ENCODE data around the gene IWS1.

DNA sequence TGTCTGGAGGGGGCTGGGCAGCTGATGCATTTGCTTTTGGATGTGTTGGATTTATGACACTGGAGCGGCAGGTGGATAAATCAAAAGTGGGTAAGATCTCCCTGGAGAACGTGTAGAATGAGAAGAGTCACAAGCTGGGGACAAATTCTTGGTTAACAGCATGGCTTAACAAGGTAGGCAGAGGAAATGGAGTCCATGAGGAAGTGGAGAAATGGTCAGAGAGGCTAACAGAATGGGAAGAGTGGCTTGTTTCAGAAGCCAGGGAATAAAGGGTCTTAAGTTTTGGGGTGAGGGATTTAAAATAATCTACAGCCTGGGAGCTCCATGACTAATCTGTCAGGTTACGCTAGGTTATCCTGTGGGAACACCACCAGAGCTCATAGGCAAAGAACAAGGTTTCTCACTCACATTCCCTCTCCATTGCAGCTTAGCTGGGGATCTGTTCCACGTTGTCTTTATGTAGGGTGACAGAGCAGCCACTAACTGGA, 12.8 kb downstream of the TSN start:
- RRBS, result no CpG with 5 or more reads among the region's 4 CpGs

DNA sequence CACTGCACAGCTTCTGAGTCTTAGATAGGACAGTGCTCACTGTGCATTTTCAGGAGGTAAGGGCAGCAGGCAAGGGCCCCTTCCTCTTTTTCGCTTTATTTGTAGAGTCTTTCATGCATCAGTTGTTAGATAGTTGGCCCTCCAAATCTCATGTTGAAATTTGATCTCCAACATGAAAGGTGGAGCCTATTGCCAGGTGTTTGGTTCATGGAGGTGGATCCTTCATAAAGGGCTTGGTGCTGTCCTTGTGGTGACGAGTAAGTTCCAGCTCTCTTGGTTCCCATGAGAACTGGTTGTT, 48.1 kb downstream of the TSN start:
- RRBS, result no CpG with 5 or more reads among the region's 2 CpGs

DNA sequence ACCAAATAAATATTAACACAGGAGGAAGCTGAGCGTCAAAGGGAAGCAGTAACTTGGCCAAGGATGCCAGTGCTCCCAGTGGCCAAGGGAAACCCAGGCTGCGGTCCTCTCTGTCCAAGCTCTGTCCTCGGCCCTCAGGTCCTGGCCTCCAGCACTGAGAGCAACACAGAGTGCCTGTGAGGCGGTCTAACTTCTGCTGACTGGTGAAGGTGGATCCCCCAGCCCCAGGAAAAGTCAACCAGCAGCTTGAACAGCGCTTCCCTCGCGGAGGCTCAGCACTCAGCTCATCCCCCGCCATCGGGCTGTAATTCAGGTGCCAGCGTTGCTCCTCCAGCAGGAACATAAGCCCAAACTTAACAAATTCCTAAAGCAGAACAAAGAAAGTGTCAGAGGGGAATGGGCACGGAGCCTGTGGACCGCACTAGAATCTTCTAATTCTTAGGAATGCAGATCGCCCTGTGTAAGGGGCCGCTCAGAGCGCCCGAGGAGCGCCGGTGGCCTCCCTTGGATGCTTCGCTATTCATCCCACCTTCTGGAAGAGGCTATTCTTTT, 905.4 kb downstream of the TSN start:
- RRBS, result no CpG with 5 or more reads among the region's 19 CpGs

- RRBS, result no CpG with 5 or more reads among the region's 2 CpGs
Observed at GRCh38 chr2:124021103-124021515, 4.0 kb upstream of the CNTNAP5 start.

DNA sequence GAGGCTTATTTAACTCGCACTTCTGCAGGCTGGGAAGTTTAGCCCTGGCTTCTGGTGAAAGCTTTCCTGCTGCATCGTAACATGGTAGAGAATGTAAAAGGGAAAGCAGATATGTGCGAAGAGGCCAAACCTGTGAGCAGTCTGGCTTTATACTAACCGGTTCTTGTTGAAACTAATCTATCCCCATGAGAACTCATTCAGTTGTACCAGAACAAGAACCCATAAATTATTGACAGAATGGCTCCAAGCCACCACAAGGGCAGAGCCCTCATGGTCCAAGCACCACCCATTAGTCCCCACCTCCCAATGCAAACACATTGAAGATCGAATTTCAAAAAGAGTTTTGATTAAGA, 318.7 kb downstream of the CNTNAP5 start:
- RRBS, result no CpG with 5 or more reads among the region's 5 CpGs

DNA sequence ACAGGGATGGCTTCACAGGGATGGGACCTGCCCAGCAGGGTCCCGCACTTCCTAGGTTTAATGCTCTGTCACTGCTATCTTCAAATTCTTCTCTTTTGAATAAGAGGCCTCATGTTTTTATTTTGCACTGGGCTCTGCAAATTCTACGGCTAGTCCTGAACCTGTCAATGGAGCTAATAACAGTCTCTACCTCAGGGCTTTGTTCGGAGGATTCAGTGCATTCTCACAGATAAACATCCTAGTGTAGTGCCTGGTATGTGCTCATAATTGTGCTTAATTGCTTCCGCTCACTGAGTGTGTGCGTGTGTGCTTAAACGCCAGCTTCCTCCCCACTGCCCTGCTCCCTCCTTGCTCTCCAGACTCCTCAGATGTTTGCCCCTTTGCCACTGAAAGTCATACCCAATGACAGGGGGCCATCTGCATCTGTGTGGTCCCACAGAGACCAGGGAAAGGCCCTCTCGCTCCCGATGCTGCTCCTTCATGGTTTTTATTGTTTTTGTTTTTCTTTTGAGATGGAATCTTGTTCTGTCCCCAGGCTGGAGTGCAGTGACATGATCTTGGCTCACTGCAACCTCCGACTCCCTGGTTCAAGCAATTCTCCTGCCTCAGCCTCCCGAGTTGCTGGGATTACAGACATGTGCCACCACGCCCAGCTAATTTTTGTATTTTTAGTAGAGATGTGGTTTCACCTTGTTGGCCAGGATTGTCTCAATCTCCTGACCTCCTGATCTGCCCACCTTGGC, 6.8 kb downstream of the GYPC start:
- RRBS, result no CpG with 5 or more reads among the region's 11 CpGs

DNA sequence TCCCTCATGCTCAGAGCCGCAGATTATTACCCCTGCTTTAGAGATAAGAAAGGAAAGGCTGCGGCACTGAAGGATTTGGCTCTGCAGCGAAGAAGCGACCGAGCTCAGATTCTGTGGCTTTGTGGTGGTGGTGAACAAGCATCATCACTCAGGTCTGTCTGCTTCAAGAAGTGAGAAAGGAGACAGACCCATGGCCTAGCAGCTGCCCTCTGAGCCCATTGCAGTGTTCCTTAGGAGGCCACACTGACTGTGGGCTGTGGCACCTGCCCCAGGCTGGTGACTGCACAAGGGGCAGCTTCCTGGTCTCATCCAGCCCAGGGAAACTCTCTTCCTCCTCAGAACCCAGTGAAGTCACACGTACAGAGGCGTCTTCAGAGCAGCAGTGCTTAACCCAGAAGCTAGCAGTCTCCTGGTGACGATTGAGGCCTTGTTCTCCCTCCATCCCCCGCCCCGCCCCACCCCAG, 22.3 kb downstream of the BIN1 start:
- RRBS, result no CpG with 5 or more reads among the region's 10 CpGs

GRCh38 chr2:127284043-127284670, 9.8 kb downstream of the ERCC3 start:
- RRBS, result no CpG with 5 or more reads among the region's 6 CpGs

GRCh38 chr2:127338501-127339271, 44.7 kb upstream of the ERCC3 start:
- RRBS, result no CpG with 5 or more reads among the region's 4 CpGs

GRCh38 chr2:127351586-127352266, 36.0 kb downstream of the MAP3K2 start:
- RRBS, result no CpG with 5 or more reads among the region's 8 CpGs

GRCh38 chr2:127386200-127386653, 1.5 kb downstream of the MAP3K2 start:
- RRBS, result no CpG with 5 or more reads among the region's 5 CpGs

DNA sequence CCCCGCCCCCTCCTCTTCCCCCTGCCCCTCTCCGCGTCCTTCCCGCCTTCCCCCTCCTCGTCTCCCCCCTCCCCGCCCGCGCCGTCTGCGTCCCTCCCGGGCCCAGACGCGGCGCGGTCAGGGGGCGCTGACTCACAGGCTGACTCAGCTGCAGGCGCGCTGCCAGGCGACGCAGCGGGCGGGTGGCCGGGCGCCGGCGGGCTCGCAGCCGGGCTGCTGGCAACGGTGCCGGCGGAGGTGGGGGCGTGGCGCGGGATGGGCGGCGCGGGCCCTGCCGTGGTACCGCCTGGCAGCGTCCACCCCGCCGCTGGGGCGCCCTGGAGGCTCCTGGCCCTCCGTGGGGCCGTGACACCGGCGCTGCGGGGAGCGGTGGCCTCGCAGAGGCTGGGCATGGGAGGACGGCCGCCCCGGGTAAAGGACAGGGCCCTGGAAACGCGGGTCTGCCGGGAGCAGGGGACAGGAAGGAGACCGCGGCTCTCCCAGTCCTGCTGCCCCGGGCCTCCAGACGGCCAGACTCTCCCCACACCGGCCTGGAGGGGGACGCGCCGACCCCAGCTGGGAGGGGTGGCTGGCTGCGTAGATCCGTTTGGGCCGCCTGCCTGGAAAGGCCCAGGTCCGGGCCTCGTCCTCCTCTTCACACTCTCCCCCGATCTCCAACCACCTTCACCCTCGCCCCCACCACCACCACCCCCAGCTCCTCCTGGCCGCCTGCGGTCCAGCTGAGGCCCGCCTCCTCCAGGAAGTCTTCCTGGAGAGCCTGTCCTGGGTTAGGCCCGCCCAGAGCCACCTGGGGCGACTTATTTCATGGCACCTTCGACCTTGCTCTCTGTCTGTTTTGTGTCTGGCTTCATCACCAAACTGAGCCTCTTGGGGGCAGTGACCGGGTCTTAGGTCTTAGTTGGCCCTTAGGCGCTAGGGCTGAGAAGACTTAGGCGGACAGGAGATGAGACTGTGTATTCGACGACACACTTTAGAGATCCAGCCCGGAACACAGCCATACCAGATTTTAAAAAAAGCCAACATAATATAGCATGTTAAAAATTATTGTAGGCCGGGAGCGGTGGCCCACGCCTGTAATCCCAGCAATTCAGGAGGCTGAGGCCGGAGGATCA, 9.9 kb upstream of the PROC start:
- RRBS, result 36% methylated on average over 29 of the region's 87 CpGs

DNA sequence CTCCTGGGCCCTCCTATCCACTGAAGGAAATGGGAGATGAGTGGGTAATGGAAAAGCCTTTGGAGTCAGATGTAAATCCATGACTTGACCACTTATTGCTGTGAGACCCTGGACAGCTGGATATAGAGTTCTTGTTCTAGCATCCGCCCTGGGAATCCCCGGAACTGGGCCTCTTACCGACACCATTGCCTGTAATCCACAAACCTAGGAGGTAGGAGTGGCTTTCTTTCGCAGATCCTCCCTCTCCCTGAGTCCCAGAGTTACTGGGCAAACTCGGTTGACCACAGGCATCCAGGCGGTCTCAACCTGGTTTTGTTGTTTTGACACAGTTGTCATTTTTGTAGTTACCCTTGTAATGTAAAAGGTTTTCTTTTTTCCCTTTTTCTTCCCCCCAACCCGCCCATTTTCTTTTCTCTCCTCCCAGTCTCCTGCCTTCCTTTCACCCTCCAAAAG, 45.5 kb downstream of the PROC start:
- RRBS, result no CpG with 5 or more reads among the region's 7 CpGs

- RRBS, result no CpG with 5 or more reads among the region's 9 CpGs
Observed at GRCh38 chr2:127500997-127501929, 25.0 kb downstream of the IWS1 start.

- RRBS, result 1% methylated on average over 26 of the region's 65 CpGs
Observed at GRCh38 chr2:127525890-127526712, at the start of gene IWS1. Gene IWS1, minus strand, starts transcription at chr2:127526489.

DNA sequence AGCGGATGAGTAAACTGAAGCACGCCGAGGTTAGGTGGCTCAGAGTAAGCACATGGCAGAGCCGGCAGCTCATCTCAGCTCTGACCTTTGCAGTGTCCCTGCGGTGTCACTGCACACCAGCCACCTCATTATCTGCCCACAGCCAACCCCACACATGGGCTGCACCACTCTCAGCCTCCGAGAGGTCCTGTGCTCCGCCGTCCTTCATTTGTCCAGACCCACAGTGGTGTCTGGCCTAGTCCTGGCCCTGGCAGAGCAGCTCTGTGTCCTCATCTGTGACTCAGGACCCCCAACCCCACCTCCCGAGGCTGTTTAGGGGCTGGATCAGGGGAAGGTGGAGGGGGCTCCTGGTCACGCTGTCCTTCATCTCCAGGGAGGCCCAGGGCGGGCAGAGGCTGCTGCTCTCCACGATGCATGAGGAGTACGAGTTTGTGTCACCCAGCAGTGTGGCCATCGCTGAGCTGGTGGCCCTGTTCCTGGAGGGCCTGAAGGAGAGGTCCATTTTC, 17.9 kb upstream of the GPR17 start:
- RRBS, result no CpG with 5 or more reads among the region's 14 CpGs

GRCh38 chr2:127644525-127644724, 1.5 kb upstream of the GPR17 start:
- RRBS, result no CpG with 5 or more reads among the region's 6 CpGs

- RRBS, result 76% methylated on average over 6 of the region's 29 CpGs
Observed at GRCh38 chr2:127652749-127653548, 7.0 kb downstream of the GPR17 start.

GRCh38 chr2:127737769-127738703, 36.7 kb downstream of the SFT2D3 start:
- RRBS, result no CpG with 5 or more reads among the region's 3 CpGs

- RRBS, result no CpG with 5 or more reads among the region's 35 CpGs
Observed at GRCh38 chr2:127810523-127811087, 366 bp downstream of the WDR33 start.

Measured in SK-N-MC (cell line).